ENCODE data around the genes NFE2L1, SNX11 and HOXB6.

DNA sequence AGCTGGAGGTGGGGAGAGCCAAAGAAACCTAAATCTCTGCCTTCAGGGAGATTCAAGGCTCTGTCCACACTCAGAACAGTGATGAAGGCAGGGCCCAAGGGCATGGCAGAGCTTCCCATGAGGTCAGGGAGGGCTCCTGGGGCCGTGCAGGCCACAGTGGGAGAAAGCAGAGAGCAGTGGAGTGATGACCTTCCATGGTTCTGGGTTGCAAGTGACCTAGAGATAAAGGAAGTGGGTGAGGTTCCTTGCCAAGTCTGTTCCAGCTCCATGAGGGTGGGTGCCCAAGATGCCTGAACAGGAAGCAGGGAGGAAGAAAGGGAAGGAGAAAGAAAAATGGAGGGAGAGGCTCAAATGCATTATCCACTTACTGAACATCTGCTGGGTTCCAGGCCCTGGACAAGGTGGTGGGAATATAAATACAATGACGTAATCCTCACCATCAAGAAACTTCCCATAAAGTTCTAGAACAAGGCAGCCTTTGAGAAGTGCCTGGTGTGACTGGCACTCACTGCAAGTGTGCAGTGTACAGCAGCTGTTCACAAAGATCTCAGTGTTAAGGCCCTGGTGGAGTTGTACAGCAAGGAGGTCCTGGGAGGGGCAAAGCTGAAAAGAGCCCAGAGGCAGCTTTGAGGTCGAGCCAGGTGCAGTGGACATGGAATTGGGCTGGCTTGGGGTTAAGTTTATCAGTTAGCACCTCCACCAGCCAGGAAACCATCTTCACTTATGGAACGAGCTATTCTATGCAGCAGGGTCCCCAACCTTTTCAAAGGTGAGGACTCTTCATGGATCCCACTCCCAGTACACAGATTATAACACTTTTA is 13.4 kb downstream of the TBKBP1 start:
- RRBS, result no CpG with 5 or more reads among the region's 4 CpGs

DNA sequence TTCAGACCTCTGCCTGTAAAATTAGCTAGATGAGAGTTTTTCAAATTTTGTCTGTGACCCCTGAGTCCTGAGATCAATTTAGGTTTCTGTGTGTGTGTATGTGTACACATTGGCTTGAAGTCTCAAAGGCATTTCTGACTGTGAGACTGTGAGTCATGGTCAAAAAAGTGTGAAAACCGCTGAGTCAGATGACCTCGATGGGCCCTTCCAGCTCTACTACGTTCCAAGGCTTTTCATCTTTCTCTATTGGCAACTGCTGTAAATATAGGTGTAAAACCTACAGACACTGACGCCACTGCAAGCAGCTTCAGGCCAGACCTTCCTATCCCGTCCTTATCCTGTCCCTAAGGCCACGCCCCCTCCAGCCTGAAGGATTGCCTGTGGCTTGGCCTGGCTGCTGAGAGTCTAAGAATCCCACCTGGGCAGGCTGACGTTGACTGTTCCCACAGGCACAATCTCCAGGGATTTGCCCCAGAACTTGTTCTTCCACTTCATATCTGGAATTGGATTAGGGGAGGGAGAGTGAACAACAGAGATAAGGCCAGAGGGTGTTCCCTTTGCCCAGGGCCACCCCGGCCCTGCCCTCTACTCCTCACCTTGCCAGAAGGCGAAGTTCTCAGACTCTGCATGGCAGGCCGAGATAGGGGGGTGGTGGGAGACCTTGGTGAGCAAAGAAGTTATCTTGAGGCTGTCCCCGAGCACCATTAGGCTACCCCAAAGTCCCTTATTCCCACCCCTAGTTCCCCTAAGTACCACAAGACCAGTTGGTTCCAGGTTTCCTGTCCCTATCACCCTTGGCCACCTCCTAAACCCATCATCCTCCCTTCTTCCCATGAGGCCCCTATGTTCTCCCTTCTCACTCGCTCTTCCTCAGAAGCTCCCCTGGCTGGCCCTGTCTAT is 11.2 kb downstream of the OSBPL7 start:
- RRBS, result no CpG with 5 or more reads among the region's 12 CpGs

GRCh38 chr17:47941882-47942316 is 528 bp downstream of the PNPO start:
- RRBS, result 2% methylated on average over 4 of the region's 11 CpGs

DNA sequence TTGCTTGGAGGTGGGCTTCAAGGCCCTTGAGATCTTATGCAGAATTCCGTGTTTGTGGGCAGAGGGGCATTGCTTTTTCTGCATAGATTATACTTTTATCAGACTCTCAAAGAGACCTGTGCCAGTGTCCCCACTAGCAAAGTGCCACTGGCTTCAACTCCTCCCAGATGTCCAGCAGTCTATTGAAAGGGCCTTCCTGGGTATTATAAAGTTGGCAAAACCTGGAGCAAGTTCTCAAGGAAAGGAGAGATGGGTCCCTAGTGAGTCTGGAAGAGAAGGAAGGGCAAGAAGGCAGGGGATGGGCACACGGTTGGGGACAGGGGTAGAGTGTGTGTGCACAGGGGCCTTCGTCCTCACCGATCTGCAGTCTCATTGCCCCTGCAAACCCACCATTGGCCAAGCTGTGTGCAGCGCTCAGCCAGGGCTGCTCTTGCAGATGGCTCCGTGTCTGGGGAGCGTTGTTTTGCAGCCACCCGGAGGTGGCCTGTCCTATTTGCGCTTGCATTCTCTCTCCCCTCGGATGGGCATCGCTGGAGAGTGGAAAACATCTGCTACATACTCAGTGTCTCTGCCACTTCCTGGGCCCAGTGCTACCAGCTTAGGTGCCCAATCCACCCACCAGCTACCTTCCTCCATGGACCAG is 963 bp upstream of the PRR15L start:
- RRBS, result no CpG with 5 or more reads among the region's 11 CpGs

DNA sequence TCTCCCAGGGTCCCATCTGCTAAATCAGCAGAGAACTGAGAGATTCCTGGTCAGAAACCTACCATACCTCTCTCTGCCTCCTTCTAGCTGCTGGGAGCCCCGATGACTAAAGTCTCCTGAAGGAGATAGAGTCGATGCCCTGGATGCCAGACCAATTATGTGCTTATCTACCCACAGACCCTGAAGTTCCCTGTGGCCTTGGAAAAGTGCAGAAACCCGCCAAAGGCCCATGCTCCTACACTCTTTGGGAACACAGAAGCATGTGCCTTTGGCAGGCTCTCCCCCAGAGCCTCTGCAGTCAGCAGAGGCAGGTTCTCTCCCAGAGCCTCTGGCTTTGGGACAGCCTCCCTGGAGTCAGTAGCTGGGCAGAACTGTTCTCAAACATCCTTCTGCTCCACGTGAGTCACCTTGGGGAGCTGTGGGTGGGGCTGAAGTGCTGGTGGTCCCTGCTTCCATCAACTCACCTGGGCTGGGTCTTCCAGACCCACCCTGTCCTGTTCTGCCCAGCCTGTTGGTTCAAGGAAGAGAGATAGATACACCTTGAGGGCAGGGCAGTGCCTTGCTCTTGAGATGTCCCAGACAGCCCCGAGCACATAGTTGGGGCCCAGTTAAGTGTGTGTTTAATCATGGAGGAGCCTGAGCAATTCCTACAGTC is 3.3 kb upstream of the CDK5RAP3 start:
- RRBS, result no CpG with 5 or more reads among the region's 5 CpGs

DNA sequence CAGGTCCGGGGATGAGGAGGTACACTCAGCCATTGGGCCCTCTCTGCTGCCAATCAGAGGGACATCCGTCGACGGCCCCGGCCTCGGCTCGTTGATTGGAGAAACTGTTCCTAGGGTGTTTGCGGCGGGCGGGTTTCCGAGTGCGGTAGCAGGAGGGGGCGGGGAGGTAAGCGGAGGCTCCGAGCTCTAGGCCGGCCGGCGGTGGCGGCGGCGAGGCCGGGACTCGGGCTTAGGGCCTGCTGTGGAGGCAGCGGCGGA is at the start of gene NFE2L1:
TSS of gene NFE2L1 (plus strand) at position 169 of the 258 bp plus-strand sequence.
- RRBS, result 1% methylated on average over 5 of the region's 25 CpGs

GRCh38 chr17:48059260-48059977 is 11.3 kb downstream of the NFE2L1 start:
- RRBS, result 85% methylated on average over 9 of the region's 35 CpGs

- RRBS, result 1% methylated on average over 18 of the region's 63 CpGs
Measured at GRCh38 chr17:48107161-48108060, at the start of gene SNX11. TSS of gene SNX11 (plus strand) at chr17:48107766.

GRCh38 chr17:48112979-48113658 is 5.6 kb downstream of the SNX11 start:
- RRBS, result no CpG with 5 or more reads among the region's 8 CpGs

- RRBS, result no CpG with 5 or more reads among the region's 3 CpGs
Measured at GRCh38 chr17:48265552-48266271, 158.1 kb downstream of the SNX11 start.

- RRBS, result no CpG with 5 or more reads among the region's 19 CpGs
Measured at GRCh38 chr17:48310692-48311489, 119.1 kb downstream of the SKAP1 start.

DNA sequence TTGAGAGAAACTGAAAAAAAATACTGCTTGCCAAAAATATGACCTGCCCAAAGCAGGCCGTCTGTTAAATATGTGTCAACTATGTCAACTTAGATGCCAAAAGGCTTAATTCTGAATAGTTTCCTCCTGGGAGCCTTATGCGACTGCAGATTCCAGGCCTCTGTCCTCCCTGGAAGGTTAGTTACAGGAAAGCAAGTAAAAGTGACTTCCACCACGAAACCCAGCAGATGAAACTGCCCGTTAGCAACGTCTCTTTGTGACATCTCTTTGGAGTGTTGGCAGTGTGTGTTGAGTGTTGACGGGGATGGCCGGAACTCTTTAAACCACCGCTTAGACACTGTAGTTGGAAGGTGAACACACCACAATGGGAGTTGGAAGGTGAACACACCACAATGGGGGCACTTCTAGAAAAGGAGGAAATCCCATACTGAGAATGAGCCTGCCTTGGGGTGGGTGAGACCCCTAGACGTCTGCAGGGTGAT is 908 bp downstream of the SKAP1 start:
- RRBS, result no CpG with 5 or more reads among the region's 9 CpGs

DNA sequence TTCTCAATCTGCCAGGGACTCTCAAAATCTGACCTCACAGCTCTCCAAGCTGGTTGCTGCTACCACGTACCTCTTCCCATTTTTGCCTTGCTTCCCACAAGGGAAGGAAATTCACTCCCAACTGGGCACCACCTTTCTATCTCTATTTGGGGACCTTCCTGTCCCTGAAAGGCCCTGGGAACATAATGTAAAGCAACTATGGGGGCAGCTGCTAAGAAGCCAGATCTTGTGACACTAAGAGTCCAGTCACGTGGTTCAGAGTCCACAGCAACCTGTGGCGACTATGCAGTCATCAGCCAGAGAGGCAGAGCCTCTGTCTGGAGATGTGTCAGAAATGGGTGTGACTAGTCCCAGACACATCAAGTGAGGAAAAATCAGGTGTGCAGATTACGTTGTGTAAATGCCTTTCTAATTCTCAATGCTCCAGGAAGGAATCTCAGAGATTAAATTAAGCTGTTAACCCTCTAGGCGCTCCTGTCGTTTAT is 26.5 kb upstream of the SKAP1 start:
- RRBS, result no CpG with 5 or more reads among the region's 6 CpGs

- RRBS, result no CpG with 5 or more reads among the region's 7 CpGs
Measured at GRCh38 chr17:48566812-48567548, 11.2 kb downstream of the HOXB4 start.

DNA sequence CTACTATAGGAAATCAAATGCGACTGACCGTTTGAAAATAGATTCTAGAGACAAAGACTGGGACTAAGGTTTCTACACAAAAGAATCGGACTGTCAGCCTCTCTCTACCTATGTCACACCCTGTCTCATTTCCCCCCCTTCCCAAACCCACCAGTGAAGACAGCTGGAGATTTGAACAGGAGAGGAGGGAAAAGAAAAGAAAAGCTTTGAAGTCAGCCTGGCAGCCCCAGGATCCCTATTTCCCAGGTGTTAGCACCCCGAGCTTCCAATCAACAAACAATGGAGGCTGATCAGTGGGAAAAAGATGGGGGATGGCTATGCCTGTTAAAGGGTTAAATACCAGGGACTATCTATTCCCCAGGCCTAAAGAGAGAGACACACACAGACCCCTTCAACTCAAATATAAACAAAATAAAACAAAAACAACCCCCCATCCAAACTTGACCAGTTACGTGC is 8.2 kb downstream of the HOXB4 start:
- RRBS, result no CpG with 5 or more reads among the region's 5 CpGs

DNA sequence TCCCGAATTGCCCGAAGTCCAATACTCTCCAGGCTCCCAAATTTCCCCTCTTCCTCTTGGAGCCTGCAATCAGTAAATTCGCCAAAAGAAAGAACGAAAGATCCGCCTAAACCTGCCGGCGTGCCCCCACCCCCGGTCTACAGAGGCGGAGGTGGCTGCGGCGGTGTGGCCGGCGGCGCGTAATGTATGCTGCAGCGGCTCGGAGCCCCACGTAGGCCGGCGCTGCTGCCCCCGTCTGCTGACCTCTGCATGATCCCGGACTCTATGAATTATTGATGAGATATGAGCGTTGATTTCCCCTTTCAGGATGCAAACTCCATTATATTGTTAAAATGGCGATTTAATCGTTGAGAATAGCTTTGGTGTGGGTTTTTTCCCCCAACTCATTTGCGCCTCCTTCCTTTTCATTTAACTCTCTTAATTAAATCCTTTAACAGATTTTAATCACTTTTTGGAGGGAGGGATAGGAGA is 3.7 kb downstream of the HOXB3 start:
- RRBS, result 3% methylated on average over 8 of the region's 26 CpGs

DNA sequence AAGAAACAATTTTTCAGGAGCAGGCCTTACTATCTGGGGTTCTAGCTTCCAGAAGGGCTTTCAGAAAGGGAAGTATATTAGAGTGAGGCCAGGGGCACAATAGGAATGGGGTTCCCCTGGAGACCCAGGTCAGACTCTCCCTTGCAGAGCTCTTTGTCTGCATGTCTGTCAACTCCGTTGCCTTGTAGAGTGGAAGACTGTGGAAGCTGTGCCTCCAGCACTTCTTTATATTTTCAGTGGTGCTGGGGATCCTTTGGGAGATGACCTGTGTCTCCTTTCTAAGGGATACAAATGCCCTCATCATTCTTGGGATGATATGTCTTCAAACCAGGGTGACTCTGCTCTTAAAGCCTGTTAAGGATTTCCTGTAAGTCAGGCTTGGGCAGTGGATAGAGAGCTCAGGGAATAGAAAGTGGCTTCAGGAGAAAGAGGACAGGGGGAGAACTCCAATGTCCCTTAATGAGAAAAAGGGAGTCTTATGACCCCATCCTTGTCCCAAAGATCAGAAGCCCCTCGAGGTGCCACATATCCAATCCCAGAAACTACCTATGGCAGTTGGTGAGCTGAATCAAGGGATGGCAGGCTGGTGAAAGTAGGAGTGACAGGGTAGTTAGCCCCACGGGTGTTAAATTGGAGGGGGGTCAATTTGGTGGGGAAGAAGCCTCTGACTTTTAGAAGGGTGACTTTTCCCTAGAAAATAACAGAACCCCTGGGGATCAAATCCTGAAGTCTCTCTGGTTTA is 1.5 kb downstream of the HOXB3 start:
- RRBS, result no CpG with 5 or more reads among the region's 3 CpGs

- RRBS, result 2% methylated on average over 10 of the region's 22 CpGs
Measured at GRCh38 chr17:48593883-48594237, 281 bp upstream of the HOXB5 start.

- RRBS, result no CpG with 5 or more reads among the region's 27 CpGs
Measured at GRCh38 chr17:48604178-48605356, at the start of gene HOXB6. TSS of gene HOXB6 (minus strand) at chr17:48604986.